Neutrophil (primary cell): ENCODE measurements around a stretch of chr10.

GRCh38 chr10:97434923-97435760, 9.2 kb downstream of the PGAM1 start:
- PRO-cap, result no peak

- PRO-cap, result no peak
Observed at GRCh38 chr10:97453172-97453683, 7.3 kb downstream of the ZDHHC16 start.

DNA sequence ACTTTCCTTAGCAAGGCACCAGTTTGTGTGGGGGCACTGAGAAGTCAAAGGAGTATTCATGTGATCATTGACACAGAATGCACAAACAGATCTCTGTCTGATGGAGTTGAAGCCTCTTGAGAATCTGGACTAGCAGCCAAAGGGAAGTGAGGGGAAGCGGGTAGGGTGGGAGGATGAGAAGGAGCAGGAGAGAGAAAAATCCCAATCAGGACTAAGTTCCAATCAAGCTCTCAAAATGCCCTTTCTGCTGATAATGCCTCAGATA, 4.0 kb downstream of the MMS19 start:
- PRO-cap, result no peak

- PRO-cap, result no peak
Observed at GRCh38 chr10:97572956-97573393, 396 bp downstream of the ANKRD2 start.

GRCh38 chr10:97632673-97633368, 479 bp downstream of the MORN4 start:
- PRO-cap, result no peak

GRCh38 chr10:97666862-97667262, 20.2 kb downstream of the AVPI1 start:
- PRO-cap, result no peak

DNA sequence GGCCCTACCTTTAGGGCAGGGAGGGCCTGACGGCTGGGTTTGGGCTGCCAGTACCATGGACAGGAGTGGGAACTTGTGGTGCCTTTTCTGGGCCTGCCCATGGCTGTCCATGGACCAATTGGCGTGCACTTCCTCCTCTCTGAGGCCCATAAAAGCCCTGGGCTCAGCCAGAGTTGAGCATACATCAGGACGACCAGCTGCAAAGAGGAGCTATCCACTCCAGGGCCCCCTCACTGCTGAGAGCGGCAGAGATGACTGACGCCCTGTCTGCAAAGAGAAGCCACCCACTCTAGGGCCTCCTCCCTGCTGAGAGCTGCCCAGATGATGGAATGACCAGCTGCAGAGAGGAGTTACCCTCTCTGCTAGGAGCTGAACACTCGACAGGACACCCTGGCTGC, 30.8 kb downstream of the CRTAC1 start:
- PRO-cap, result no peak

DNA sequence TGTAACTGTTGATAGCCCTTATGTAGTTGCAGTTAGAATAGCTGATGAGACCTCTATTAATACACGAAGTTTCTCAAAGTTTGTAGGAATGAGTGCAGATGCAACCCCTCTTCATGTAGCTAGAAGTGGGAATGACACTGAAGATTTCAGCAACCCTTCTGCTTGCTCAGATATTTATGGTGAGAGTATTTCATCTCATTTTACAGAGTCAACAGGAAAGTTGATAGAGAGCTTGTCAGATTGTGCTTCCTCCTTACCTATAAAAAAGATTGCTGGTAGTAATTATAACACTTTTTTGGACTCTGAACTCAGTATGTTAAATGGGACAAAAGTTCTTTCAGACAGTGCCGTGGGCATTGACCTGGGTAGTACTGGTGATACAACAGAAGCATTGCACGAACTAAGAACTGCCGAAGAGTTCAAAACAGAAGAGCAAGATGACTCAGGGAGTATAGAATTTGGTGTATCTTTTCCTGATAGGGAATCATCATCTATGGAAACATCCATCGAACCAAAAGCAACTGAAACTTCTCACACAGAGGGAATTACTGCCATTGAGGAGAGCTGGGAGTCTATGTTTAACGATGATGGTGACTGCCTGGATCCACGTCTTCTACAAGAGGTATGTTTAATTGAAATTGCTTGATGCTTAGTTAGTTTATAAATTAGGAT, 58.6 kb downstream of the LOXL4 start:
- PRO-cap, result no peak

DNA sequence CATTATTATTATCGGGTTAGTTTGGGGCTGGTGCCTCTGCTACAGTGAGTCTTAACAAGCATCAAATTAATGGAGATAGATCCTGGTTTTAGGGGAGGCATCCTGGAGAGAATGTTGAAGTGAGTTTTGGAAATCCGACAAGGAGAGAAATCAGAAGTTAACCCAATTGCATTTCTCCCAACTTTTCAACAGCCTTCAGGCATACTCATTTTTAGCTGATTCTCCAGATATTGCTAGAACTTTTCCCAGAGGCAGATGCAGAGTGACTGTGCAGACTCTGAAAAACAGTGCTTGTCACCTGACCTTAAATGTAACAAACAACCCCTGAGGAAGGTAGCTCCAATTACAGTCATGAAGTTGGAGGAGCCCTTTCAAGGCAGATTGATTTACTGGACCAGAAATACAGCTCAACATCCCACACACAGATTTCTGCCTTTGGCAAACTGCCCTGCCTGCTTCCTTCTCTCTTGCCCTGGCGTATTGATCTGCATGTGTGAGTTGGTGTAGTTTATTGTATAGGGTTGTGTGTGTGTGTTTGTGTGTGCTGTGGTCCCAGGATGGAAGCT, 38.6 kb downstream of the PYROXD2 start:
- PRO-cap, result no peak

DNA sequence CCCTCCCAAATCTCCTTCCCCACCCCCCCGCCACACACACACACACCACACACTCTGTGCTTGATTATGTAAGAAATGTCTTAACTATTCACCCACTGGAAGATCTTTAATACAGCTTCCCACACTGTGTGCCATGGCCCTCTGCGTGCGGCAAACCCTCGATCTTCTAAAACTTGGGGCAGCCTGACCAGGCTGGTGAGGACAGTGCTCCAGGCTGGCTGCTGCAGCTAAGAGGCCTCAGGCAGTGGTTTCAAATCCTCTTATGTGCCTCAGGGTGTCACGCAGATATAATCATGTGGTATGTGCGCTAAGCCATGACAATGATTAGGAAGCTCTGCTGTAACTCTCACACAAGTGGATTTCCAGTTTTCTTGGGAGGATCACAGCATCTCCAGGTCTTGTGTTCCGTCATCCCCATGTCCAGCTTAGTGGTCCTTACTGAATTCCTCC, 2.5 kb downstream of the HPS1 start:
- PRO-cap, result no peak

DNA sequence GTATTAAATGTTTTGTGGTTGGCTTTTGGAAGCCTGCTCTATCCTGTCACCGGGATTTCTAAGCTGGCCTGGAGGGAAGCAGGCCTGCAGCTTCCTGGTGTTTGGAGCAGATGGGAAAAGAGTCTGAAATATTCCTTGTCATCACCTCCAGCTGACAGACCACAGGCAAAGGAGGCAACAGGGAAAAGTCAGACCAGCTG, 120.6 kb upstream of the HPS1 start:
- PRO-cap, result no peak

DNA sequence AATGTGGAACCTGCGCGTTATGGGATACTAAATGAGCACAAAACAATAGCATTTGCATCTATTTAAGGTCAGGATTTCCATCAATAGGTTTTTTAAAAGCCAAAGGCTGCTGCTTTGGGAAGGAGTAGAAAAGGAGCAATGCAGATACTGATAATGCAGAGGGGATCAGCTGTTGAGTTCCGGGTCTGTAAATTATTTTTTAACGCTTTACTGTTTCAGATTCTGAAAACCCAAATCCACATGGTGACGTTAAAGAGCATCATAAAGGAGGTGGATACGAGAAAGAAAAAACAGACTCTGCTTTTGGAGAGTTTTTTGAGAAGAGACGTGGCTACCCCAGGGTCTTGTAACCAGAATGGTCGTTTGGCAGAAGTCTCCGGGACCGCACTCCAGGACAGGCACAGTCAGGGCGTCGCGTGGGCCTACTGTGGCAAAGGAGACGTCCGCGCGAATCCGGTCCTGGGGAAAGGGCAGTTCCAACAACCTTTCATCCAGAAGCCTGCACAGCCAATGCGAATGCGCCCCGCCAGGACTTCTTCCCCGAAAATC, 2.2 kb downstream of the HPSE2 start:
- PRO-cap, result no peak

- PRO-cap, result no peak
Observed at GRCh38 chr10:99466740-99467508, 36.5 kb upstream of the GOT1 start.

DNA sequence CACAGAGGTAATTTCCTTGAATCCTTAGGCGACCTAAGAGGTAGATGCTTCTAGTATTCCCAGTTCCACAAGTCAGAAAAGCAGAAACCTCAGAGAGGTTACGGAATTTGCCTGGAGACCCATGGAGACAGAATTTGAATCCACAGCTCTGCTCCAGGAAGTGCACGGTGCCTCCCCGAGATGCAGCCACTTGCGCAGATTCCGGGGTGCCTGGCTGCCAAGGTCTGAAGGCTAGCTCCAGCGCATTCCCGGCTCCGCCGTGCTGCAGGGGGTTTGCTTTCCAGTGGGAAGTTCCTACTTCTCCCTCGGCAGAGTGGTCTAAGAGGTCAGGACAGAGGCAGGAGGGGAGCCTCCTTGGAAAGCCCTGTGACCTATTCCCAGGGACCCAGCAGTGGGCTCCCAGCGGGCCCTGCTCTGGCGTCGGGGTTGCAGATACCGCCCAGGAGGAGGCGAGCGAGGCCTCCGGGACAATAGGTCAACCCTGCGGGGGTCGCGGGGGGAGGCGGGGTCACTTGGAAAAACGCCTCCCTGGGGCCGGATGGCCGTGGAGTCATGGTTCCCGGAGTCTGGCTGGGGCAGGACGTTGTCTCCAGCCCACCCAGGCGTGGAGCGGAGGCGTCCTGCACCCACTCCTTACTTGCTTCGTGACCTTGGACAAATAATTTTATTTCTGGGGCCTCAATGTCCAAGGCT, 10.0 kb upstream of the NKX2-3 start:
- PRO-cap, result no peak

GRCh38 chr10:99523259-99523962, 9.3 kb upstream of the NKX2-3 start:
- PRO-cap, result no peak

- PRO-cap, result no peak
Observed at GRCh38 chr10:99612903-99613834, 7.1 kb downstream of the SLC25A28 start.

- PRO-cap, result no peak
Observed at GRCh38 chr10:99779048-99779708, 3.3 kb upstream of the ABCC2 start.

DNA sequence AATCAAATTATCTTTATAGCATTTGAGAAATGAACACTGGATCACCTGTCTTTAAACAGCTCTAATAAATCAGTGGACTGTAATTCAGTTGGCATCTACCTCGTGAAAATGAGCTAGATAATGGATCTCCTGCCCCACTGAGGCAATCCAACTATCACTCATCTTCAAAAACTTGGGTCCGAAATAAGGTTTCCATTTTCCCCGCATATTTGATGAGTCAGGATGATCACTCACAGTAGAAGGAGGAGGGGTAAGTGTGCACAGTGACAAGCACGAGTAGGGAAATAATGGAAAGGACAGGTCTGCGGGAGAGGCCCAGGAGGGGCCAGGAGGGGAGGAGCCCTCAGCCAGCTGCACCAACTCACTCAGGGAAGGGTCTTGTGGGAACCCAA, 2.6 kb downstream of the ABCC2 start:
- PRO-cap, result no peak

- PRO-cap, result no peak
Observed at GRCh38 chr10:99817027-99817752, 34.8 kb downstream of the ABCC2 start.

- PRO-cap, result no peak
Observed at GRCh38 chr10:99880176-99880661, 97.8 kb downstream of the ABCC2 start.